Gallbladder (tissue), 1 donor: ENCODE measurements around the genes MRPS30 and PARP8.

DNA sequence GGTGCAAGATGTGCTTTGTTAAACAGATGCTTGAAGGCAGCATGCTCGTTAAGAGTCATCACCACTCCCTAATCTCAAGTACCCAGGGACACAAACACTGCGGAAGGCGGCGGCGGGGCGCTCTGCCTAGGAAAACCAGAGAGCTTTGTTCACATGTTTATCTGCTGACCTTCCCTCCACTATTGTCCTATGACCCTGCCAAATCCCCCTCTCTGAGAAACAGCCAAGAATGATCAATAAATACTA is 58.1 kb downstream of the ANXA2R start:
- PRO-cap, result no peak

DNA sequence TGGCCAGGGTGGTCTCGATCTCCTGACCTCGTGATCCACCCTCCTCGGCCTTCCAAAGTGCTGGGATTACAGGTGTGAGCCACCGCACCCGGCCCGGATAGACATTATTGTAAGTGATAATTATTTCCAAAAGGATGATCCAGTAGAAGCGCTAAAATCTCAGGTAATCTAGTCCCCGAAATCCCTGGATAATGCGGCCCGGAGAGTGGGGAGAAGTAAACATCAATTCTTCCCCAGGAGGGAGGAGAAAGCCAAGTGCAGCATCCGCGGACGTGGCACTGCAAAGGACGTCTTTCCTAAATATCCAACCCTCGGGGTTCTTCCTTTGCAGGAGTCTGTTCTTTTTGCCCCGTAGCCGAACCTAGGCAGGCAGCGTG is 33.1 kb downstream of the ANXA2R start:
- PRO-cap, result no peak

GRCh38 chr5:43019958-43020402 is 20.1 kb downstream of the ANXA2R start:
- PRO-cap, result bidirectional peak, plus-strand start at chr5:43020242, minus-strand start at chr5:43020070

DNA sequence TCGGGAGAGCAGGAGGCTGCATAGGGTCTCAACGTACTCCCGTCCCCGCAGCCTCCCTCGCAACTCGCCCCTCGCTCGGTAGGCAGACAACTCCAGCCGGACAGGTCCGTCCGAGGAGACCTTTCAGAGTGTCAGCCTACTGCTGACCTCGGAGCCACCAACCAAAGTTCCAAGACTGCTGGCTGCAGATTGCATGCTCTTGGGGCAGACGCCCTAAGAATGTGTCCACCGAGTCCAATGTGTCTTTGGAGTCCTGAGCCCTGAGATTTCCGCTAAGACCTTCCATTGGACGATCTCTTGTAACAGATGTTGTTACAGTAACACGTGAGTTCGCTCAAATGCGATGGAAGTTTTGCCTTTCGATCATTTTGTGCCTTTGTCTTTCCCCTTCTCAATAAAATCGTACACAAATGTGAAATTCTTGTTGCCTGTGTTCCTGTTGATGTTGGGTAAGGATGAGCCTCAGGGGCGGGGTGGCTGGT is 5.9 kb downstream of the ANXA2R start:
- PRO-cap, result no peak

- PRO-cap, result no peak
Observed at GRCh38 chr5:43073529-43074474, 33.7 kb upstream of the ANXA2R start.

DNA sequence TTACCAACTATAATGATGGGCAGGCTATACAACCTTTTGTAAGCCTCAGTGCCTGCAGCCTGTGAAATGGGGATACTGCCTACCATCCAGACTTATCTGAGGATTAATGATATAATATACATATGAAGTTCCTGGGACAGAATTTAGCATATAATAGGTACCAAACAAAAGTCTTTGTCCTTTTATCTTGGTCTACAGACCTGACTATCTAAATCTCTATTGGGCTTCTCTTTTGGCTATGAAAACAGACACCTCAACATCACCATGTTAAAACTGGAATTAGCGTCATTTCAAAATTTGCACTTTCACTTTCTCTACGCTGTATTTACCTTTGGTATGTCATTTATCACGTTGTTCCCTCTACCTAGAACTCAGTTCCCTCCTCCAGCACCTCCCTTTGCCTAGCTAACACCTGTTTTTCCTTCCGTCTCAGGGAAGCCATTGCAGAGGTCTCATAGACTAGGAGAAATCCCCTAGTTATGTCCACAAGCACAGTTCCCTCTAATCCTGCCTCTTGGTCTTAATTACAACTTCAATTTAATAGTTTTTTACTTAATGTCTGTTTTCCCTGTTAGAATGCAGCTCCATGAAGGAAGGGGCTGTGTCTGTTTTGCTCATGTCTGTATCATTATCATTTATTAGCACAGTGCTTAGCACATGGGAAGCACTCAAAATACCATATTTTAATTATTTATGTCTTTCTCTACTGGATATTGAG is 14.1 kb upstream of the TMEM267 start:
- PRO-cap, result no peak

GRCh38 chr5:43555762-43556529 is 931 bp downstream of the PAIP1 start:
- PRO-cap, result unidirectional peak, plus-strand start at chr5:43556495

DNA sequence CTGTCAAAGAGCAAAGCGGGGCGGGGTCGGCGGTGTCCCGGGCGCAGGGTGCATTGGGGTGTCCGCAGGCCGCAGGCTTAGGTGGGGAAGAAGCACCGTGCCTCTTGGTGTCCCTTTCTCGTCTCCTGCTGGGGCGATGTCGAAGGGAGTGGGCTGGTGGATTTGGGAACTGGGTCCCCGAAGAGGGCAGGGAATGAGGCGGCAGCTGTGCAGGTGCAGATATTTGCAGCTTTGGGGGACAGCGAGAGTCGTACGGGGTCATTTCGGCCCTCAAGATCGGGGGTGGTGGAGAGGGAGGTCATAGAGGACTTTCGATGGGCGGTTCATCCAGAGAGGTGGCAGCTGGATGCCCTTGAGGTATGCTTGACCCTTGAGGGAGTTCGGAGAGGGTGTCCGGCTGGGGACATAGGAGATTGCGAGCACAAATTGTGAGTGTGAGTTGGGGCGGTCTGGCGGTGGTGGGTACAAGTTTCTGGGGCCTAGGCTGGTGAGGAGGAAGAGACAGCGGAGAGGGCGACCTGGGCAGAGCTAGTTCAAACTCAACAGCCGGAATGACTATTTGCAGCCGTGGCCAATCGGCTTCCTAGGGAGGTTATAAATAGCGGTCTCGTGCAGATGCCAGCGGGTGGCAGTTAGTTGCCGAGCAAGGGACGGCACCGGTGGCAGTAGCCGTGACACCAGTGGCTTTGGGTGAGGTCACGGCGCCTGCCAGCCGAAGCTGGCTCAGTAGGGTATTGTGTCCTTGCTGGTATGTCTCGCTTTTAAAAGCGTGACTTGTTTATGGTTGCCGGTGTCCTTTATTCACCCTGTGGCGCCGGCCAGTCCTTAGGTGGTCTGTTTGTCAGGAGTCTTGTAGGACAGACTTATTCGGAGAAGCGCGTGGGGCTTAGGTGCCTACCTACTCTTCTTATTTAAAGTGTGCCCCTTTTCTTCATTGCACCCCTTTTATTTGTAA is 704 bp downstream of the NNT start:
- PRO-cap, result bidirectional peak, plus-strand start at position 639 of the sequence, minus-strand start at position 530 of the sequence

DNA sequence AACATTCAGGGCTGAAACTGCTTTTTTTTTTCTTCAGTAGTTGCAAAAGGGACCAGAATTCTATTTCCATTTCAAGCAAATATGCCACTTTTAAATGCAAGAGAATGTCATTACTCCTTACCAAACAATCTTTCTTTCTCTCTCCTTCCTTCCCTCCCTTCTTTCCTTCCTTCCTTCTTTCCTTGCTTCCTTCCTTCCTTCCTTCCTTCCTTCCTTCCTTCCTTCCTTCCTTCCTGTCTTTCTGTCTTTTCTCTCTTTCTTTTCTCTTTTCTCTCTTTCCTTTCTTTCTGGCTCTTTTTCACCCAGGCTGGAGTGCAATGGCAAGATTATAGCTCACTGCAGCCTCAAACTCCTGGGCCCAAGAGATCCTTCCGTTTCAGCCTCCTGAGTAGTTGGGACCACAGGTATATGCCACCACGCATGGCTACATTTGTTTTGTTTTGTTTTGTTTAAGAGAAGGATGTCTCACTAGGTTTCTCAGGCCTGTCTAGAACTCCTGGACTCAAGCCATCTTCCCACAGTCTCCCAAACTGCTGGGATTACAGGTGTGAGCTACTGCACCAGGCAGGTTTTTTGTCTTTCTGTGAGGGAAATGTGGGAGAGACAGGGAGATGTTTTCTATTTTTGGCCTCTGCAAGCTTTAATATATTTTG is 87.0 kb downstream of the FGF10 start:
- PRO-cap, result no peak

DNA sequence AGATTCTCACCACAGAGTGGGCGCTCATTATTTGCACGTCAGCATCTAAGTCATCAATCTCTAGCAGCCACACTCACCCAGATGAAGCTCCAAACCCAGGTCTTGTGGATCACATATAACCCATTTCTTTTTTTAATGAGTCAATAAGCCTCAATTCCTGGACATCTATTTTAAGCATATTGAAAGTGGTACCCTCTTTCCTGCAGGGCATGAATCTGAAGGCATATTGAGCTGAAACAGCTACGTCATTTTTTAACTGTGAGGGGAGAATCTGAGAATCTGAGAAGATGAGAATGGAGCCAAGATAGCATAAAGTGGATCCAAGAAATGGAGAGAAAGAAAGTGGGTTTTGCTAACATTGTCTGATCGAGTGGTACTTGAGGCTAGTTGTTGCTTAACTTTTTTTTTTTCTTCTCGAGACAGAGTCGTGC is 198.1 kb upstream of the FGF10 start:
- PRO-cap, result no peak

GRCh38 chr5:44808553-44809294 is at the start of gene MRPS30:
Gene MRPS30, plus strand, starts transcription at chr5:44808947.
- PRO-cap, result bidirectional peak, plus-strand start at chr5:44808959, minus-strand start at chr5:44808745

GRCh38 chr5:44813002-44813349 is 4.2 kb downstream of the MRPS30 start:
- PRO-cap, result no peak

DNA sequence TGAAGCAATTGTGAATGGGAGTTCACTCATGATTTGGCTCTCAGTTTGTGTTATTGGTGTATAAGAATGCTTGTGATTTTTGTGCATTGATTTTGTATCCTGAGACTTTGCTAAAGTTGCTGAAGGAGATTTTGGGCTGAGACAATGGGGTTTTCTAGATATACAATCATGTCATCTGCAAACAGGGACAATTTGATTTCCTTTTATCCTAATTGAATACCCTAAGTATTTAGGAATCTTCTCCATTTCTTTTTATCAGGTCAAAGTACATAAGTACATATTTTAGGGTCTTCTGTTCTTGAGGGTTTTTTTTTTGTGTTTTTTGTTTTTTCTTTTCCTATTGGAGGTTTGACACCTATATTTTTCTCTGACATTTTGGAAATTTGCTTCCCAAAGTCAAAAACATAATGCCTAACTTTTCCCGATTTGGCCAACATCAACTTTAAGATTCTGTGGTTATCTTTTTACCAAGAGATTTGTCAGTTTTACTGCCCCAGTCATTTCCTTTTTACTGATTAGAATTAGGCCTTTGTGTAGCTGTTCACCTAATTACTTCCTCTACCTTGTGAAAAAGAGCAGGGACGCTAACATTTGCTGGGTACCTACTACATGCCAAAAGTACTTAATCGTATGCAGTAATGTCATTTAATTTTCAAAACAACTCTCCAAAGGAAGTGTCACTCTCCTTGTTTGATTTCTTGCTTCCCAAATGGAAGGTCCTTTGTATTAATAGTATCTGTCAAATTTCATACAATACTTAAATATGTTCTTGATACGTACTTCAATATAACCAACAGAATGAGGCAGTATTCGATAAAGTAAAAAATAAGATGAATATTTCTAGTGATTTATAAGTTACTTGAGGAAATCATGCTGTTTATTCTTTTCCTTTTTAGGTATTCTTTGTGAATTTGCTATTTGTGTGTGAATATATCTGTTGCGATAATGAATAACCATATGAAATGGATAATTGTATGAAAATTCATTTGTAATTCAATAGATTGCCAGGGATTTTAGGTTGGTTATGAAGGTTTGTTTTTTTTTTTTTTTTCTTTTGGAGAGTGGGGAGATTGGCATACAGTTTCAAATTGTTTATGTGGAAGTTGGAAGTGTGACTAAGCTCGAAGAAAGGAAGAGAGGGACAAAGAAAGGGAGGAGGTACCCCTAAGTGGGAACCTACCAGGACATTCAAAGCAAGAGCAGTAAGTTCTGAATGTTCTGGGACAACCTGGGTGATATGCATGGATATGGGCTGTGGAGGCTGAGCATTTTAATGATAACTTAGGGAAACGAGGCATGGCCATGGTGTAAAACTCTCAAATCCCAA is 18.0 kb downstream of the MRPS30 start:
- PRO-cap, result no peak

DNA sequence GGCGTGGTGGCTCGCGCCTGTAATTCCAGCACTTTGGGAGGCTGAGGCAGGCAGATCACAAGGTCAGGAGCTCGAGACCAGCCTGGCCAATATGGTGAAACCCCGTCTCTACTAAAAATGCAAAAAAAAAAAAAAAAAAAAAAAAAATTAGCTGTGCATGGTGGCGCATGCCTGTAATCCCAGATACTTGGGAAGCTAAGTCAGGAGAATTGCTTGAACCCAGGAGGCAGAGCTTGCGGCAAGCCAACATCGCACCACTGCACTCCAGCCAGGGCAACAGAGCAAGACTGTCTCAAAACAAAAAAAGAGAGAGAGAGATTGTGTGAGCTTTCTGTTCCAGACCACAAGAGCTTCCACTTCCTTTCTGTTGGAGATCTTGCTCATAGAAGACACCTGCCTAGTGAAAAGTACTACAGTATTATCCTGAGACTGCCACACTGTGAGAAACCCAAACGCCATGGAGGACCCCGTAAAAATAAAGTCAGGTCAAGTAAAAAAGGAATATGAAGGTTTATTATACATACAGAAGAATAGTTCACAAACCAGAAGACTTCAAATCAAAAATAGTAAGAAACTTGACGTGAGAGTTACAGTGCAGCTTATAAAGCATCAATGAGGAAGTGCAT is 4.2 kb upstream of the EMB start:
- PRO-cap, result no peak

- PRO-cap, result no peak
Observed at GRCh38 chr5:50665075-50665580, 1.3 kb upstream of the PARP8 start.

- PRO-cap, result bidirectional peak, plus-strand start at chr5:50666433, minus-strand start at chr5:50666133; bidirectional peak, plus-strand start at chr5:50666967, minus-strand start at chr5:50666887
Observed at GRCh38 chr5:50666225-50667130, at the start of gene PARP8. Gene PARP8, plus strand, starts transcription at chr5:50666637.

GRCh38 chr5:50667131-50667701 is 779 bp downstream of the PARP8 start:
- PRO-cap, result no peak

GRCh38 chr5:50667702-50668197 is 1.3 kb downstream of the PARP8 start:
- PRO-cap, result bidirectional peak, plus-strand start at chr5:50667918, minus-strand start at chr5:50667778; bidirectional peak, plus-strand start at chr5:50668310, minus-strand start at chr5:50667995

GRCh38 chr5:50853142-50853604 is 186.7 kb downstream of the PARP8 start:
- PRO-cap, result no peak

GRCh38 chr5:50968965-50969189 is 302.4 kb downstream of the PARP8 start:
- PRO-cap, result no peak